ENCODE data around the gene PRKACG.

GRCh38 chr9:69013762-69014330 lies at the start of gene PRKACG:
Gene PRKACG, minus strand, starts transcription at chr9:69014113.
- PRO-cap, result no peak
- RAMPAGE, long total RNA, 2 experiments, result no peak in any of the 2 experiments

DNA sequence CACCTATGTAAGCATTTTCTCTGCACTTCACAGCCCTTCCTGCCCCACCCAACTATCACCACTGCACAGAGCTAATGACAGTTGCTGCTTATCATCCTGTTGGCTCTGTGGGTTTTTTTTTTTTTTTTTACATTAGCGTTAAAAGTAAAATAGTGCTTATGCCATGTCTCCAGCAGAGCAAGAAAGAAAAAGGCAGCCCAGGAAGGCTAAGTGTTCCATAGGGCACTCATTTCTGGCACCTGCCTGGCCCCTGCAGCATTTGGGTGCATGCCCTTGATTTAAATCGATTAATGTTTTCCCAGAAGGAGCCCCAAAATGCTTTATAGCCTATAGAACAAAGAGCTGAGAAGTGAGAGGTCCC lies 6.0 kb upstream of the PRKACG start:
- PRO-cap, result no peak
- RAMPAGE, long total RNA, 2 experiments, result no peak in any of the 2 experiments

DNA sequence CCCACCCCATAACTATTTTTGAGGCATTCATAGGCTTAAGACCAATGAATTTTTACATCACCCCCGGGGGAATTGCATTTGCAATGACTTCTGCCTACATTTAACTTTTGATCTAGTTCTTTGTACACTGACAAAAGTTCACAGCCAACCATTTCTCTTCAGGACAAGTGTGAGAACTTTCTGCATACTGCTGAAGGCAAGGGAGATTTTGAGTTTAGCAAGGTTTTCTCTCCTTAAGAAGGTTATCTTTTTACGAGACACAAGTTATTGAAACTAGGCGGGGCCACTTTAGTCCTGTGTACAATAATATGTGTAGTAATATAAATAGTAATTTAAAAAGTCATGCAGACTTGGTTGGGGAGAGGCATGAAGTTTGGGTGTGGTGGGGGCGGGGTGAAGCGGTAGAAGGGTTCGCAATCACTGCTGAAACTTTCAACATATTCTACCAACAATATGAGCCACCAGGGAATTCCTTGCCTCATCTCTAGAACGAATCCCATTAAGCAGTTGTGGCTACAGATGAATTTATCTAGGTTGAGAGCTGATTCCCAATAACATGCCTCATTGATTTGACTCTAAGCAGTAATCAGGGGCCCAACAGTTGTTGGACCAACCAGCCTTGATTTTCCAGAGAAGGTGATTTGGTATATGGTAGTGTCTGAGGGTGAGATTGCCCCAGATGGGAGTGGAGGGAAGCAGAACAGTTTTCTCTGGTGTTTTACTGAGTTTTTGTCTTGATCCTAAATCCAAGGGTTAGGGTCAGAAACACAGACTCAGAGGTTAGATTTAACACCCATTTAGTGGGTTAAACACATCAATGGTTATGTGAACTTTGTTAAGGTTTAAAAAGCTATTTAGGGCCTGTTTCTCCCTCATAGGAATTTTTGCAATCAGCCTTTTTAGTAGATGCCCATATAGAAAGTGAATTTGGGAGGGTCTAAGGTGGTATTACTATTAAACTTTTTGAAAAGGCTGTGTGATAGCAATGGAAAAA lies 2.8 kb downstream of the TJP2 start:
- PRO-cap, result no peak
- RAMPAGE, long total RNA, 2 experiments, result no peak in any of the 2 experiments

DNA sequence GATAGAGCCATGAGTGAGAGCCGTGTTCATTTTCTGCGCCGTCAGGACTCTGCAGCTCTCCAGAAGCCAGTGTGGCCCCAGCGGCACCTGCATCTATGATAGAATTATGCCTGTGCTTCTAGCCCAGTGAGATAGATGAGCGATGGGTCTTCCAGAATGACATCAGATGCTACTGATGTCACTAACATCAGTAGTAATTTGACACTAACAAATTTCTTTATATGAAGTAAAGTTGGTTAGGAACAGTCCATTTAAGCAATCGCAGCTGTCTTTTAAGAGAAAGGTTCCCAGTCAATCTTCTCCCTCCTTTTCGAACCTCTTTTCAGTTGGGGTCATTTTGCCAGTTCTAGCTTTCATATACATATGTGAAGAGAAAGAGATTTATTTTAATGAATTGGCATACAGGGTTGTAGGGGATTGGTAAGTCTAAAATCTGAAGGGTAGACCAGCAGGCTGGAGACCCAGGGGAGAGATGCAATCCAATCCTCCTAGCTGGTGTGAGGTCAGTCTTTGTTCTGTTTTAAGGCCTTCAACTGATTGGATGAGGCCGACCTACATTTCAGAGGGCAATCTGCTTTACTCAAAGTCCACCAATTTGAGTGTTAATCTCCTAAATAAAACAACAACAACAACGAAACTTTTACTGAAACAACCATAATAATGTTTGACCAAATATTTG lies 68.0 kb upstream of the ENTREP1 start:
- PRO-cap, result no peak
- RAMPAGE, long total RNA, 2 experiments, result no peak in any of the 2 experiments

- PRO-cap, result no peak
- RAMPAGE, long total RNA, 2 experiments, result no peak in any of the 2 experiments
These were observed 58.5 kb downstream of the ENTREP1 start for GRCh38 chr9:69383325-69384103.

GRCh38 chr9:69741285-69741570 lies 18.6 kb downstream of the PTAR1 start:
- PRO-cap, result no peak
- RAMPAGE, long total RNA, 2 experiments, result no peak in any of the 2 experiments

GRCh38 chr9:70049752-70050259 lies 6.2 kb downstream of the MAMDC2 start:
- PRO-cap, result bidirectional peak, plus-strand start at chr9:70050074, minus-strand start at chr9:70049878
- RAMPAGE, long total RNA, 2 experiments, result no peak in any of the 2 experiments

DNA sequence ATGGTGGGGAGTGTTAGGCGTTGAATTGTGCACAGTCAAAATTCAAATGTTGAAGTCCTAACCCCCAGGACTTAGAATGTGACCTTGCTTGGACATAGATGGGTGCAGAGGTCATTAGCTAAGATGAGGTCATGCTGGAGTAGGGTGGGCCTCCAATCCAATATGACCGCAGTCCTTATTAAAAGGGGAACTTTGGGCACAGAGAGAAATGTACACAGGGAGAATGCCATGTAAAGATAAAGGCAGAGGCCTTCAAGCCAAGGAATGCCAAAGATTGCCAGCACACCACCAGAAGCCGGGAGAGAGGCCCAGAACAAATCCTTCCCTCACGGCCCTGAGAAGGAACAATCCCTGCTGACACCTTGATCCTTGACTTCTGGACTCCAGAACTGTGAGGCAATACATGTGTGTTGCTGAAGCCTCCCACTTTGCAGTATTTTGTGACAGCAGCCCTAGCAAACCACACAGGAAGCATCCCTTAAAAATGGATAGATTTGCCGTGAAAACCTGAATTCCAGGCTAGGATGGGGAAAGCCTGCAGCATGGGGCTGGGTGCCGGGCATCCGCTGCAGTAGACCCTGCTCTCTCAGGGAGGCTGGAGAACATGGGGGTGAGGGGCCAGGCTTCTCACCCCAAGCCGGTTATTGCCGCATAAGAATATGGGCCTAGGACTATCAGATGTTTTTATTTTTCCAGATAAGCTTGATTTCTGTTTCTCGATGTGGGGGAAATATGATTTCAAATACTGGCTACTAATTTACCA lies 80.1 kb downstream of the MAMDC2 start:
- PRO-cap, result no peak
- RAMPAGE, long total RNA, 2 experiments, result no peak in any of the 2 experiments

- PRO-cap, result no peak
- RAMPAGE, long total RNA, 2 experiments, result no peak in any of the 2 experiments
These were observed 53.3 kb upstream of the SMC5 start for GRCh38 chr9:70205385-70206007.

GRCh38 chr9:70213745-70214678 lies 44.8 kb upstream of the SMC5 start:
- PRO-cap, result no peak
- RAMPAGE, long total RNA, 2 experiments, result no peak in any of the 2 experiments

GRCh38 chr9:70409670-70410268 lies 4.7 kb downstream of the KLF9 start:
- PRO-cap, result no peak
- RAMPAGE, long total RNA, 2 experiments, result no peak in any of the 2 experiments

DNA sequence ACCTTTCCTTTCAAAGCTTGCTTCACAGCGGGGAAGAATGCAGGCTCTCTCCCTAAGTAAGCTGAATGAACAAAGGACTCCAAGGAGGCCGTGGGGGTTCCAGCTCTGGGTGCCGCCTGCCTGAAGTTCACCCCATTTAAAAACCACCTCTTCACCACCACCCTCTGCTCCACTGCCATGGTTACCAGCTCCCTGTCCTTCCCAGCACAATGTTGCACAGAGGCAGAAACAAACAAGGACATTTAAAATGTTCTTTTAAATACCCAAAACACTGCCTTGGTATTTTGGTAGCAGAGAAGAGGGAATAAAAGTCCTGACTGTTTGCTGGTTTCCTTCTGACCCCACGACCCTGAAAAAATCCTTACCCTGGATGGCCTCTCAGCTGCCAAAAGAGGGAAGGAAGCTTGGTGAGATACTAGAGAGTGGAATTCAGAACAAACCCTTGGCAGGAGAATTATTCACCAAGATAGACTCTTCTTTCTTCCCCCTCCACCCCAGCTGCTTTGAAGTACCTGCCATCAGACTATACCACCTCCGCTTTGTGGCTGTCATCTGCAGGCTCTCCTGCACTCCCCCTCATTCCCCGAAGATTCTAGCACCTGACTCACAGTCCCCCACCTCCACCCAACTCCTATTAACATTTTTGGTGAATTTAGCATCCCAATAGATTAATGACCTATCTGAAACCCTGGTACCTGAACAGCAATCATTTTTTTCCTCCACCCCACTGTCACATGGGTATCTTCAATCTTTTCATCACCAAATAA lies 7.2 kb upstream of the KLF9 start:
- PRO-cap, result bidirectional peak, plus-strand start at position 415 of the sequence, minus-strand start at position 71 of the sequence
- RAMPAGE, long total RNA, 2 experiments, result no peak in any of the 2 experiments

- PRO-cap, result no peak
- RAMPAGE, long total RNA, 2 experiments, result no peak in any of the 2 experiments
These were observed 42.3 kb upstream of the KLF9 start for GRCh38 chr9:70456665-70457212.

DNA sequence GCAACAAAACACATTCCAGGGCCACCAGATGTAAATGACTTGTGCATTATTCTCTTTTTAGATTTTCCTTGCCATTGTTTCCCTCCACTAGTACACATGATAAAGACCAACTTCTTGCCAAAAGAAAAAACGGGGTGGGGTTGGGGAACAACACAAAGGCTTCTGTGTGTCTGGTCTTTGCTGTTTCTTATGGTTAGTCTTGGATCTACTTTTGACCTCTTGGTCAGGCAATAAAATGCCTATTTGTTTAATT lies 56.6 kb upstream of the KLF9 start:
- PRO-cap, result unidirectional peak, plus-strand start at position 184 of the sequence
- RAMPAGE, long total RNA, 2 experiments, result no peak in any of the 2 experiments

DNA sequence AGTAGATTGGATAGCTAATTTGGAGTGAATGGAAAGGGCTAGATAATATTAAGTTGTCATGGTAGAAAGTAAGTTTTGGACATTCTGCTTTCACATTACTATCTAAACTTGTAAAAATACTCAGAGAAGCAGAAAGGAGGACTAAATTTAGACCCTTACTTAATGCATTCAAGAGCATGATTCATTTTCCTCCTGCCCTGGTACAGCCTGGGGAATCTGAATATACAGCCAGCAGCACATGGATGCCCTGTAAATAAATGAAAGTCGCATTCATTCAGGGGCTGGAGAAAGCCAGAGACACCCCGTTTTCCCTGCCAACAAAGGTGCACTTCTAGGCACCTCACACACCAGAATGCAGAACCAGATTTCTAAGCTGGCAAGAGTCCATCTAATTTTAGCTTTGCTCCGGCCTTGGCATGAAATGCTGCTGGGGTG lies 172.7 kb upstream of the KLF9 start:
- PRO-cap, result bidirectional peak, plus-strand start at position 200 of the sequence, minus-strand start at position 110 of the sequence
- RAMPAGE, long total RNA, 2 experiments, result no peak in any of the 2 experiments

- PRO-cap, result no peak
- RAMPAGE, long total RNA, 2 experiments, result no peak in any of the 2 experiments
These were observed 215.8 kb downstream of the TRPM3 start for GRCh38 chr9:70905591-70906113.

DNA sequence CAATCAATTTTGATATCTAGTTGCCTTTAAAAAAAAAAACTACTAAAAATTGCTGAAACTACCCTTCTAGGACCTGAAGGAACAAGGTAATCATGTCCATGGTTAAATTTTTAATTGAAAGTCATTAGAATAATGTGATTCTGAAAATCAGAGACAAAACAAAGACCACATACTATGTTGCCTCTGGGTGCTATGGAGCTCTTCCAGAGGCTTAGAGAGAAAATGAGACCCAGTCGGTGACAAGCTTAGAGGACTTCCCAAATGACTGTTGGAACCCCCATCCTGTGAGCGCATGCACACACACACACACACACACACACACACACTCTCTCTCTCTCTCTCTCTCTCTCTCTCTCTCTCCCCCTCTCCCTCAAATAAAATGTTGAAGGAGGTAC lies 25.2 kb downstream of the TRPM3 start:
- PRO-cap, result no peak
- RAMPAGE, long total RNA, 2 experiments, result no peak in any of the 2 experiments

GRCh38 chr9:71642070-71642514 lies 126.2 kb downstream of the CEMIP2 start:
- PRO-cap, result unidirectional peak, plus-strand start at chr9:71642323
- RAMPAGE, long total RNA, 2 experiments, result no peak in any of the 2 experiments

GRCh38 chr9:71699702-71700065 lies 68.6 kb downstream of the CEMIP2 start:
- PRO-cap, result no peak
- RAMPAGE, long total RNA, 2 experiments, result no peak in any of the 2 experiments

DNA sequence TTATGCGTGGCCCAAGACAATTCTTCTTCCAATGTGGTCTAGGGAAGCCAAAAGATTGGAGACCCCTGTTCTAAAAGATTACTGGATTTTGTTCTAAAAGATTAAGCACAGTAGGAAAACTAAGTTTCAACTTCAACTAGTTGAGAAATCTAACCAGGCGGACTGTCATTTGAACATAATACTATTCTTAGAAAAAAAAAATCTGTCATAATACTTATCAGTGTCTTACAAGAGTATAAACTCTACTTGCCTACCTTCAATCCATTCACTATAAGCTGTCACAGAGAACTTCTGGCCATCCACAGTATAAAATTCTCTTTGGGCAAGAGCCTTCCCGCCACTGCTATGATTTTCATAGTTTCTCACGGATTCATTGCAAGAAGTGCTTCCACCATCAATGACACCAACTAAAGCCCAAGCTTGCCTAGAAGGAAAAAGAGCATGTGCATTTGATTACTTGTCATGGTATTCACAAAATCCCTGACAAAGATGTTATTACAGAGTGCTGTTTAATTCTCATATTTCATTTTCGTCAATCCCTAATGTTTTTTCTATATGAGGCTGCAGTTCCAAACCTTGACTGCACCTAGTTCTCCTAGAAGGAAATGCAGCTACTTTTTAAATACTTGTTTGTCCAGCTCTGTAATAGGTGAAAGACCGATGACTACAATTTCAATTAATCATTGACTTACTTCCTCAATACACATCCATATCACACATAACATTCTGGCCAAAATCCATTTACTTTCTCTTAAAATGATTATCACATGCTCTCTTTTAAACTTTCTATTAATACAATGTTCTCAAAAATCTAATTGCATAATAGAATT lies 28.3 kb downstream of the CEMIP2 start:
- PRO-cap, result no peak
- RAMPAGE, long total RNA, 2 experiments, result no peak in any of the 2 experiments

Measured in right atrium auricular region (tissue), 2 donors.